ENCODE measurements around the genes TMEM179, ZBTB42 and CDCA4.

- PRO-cap, result no peak
These were observed 34.6 kb downstream of the KLC1 start for GRCh38 chr14:103663459-103664115.

- PRO-cap, result no peak
These were observed 39.7 kb downstream of the XRCC3 start for GRCh38 chr14:103675654-103675906.

DNA sequence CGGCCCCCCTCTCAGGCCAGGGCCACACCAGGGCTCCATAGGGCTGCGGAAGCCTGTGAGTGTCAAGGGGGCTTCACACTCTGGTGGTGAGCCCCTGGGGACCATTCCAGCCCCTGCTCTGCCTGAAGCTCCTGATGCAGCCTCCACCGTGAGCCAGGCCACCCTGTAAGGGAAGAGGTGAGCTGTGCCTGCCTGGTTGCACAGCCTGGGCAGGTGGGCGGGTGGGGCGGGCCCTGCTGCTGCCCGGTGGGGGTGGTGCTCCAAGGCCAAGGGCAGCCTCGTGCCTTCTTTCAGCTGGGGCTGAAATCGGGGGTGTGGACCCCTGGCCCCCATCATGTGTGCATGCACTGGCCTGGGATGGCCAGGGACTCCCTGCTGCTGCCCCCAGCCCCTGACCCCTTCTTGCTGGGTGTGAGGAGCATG lies 25.2 kb upstream of the KIF26A start:
- PRO-cap, result no peak

DNA sequence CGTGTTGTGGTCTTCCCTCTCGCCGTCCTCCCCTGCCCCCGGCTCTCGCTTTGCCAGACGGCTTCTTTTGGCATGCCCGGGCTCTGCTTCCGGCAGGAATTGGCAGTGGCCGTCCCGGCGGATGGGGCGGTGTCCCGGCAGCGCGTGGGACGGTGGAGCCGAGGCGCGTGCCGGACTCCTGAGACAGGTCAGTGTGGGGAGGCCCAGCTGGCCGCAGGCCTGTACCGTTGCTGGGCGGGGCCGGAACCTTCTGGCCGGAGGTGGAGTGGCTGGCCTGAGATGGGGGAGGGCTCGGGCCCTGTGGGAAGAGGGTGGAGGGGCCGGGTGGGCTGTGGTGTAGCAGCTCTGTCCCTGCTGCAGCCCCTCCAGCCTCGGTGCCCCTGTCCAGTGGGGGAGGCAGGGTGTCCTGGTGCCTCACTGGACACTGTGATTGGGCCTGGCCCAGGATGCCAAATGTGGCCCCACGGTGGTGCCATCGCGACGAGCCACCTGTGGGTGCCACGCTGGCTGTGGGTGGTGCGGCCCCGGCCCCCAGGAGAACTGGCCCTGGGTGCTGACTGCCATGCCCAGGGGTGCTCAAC lies 17.3 kb downstream of the KIF26A start:
- PRO-cap, result no peak

DNA sequence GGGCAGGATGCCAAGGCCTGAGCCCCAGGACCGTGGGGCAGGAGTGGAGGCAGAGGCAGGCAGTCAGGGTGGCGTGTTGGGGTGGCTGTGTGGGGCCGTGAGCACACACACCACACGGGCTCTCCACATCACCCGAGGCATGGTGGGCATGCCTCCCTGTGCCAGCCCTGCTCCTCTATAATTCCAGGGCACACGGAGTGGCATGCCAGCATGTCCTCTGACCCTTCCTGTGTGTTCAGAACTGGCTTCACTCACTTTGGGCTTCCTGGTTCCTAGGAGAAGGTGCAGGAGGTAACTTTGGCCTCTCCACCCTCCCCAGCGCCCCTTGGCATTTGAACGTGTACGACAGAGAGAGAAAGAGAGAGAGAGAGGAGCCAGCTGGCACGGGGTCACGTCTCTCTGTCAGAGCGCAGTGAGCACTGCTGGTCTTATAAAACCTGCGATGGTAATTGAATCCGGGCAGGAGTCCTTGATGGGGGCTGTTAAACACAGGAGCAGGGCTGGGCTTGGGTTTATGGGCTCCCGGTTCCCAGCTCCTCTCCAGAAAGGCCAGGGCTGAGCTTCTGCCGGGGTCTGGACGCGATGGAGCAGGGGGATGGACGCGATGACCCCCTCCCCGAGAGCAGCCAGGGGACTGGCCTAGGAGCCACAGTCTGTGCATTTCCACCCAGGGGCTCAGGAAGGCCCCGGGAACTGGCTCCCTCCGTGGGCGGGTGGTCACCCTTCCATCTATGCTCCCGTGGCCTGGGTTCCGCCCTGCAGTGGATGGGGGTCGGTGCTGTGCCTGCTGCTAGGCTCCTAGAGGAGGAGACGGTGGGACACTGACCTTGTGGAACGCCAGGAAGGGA lies 144.4 kb downstream of the KIF26A start:
- PRO-cap, result no peak

GRCh38 chr14:104294754-104295044 lies 156.3 kb downstream of the KIF26A start:
- PRO-cap, result no peak

DNA sequence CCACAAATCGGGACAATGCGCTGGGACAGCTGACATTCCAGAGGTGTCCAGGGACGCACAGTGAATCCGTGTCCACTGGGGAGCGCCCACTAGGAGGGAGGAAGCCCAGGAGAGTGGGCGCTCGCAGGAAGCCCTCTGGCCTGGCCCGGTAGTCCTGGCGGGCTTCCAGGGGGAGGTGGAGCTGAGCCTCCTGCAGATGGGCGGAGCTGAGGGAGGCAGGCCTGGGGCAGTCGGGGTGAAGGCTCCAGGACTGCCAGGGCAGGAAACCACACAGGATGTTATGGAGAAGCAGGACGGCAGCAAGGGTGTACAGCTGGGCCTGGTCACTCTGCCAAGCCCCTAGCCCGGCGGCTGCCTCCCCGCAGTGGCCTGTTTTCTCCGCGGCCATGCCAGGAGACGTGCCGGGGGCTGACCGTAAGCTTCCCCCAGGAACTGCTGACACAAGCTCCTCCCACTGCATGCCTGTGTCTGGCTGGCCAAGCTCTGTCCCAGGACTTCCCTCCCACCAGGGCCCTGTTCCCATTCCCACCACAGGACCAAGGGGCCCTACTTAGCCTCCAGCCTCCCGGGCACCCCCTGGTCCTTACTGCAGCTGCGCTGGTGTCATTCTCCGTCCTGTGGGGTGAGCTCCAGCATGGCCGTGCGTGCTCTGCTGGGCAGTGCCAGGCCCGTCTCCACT lies 143.4 kb upstream of the C14orf180 start:
- PRO-cap, result unidirectional peak, plus-strand start at position 281 of the sequence

DNA sequence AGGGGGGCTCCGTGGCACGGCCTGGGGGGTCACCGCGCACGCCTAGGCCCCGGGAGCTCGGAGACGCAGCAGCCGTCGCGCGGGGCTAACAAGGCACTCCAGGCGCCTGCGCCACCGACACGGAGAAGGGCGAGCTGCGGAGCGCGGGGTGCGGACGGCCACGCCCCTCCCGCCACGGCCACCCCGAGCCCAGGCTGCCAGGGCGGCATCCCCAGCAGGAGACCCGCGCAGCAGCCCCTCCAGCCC lies 117.7 kb upstream of the C14orf180 start:
- PRO-cap, result no peak

DNA sequence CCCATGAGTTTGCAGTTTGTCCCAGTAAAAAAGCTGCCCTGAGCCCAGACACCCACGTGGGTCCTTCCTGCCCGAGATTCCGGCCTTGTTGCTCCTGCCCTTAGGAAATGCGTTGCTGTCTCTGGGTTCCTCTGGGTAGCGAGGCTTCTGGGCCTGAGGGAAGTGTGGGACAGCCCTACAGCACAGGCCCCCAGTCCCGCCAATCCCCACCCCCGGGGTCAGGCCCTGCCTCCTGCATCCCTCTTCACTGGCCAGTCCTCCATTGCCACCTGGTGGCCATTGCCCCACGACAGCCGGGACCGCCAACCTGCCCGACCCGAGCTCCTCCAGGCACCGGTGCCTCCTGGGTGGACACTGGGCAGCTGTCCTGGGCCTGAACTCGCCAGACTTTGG lies 15.6 kb upstream of the C14orf180 start:
- PRO-cap, result no peak

DNA sequence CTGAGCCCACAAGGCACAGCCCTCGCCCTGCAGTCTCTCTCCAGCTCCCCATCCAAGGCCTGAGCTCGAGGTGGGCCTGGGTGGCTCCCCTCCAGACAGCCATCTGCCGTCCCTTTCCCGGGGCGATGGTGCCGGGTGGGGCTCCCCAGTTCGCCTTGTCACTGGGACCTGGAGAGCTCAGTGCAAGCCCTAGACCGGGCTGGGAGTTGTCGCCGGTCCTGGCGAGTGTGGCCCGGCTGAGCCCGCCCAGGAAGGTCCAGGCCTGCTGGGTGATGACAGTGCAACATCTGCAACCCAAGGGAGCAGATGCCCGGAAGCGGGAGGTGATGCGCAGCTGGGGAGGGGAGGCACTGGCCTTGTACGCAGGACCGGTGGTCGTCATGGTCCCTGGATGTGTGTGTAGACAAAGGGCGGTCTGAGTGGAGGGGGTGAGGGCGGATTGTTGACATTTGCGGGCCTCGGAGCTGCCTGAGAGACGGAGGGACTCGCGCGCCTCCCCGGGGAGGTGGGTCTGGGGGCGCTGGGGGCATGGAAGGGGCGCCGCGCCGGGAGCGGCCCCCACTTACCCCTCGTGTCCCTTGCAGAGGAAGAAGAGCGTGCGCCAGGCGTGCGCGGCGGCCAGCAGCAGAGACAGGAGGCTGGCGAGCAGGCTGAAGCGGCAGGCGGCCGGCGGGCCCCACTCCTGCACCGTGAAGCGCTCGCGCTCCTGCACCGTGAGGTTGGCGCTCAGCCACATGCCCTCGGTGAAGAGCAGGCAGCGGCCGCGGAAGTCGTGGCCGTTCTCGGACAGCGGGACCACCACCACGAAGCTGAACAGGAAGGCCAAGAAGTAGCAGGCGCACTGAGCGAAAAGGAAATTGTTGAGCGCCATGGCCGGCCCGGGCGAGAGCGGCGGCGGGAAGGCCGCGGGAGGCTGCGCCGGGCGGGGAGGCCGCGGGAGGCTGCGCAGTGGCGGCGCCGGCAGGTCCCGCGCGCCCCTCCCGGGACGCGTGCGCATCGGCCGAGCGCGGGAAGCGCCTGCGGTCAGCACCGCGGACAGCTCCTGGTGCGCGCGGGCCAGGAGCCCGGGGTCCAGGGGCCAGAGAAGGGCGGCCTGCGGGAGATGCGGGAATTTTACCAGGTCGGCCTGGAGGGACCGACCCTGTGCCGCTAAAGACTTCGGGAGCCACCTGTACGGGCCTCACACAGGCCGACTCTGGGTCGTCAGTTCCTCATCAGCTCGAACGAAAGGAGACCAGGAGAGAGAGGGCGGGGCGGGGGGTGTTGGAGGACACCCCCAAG lies at the start of gene TMEM179:
Gene TMEM179, minus strand, starts transcription at position 902 of the 1,281 bp plus-strand sequence.
- PRO-cap, result no peak

- PRO-cap, result no peak
These were observed 745 bp downstream of the SIVA1 start for GRCh38 chr14:104753384-104754399.

DNA sequence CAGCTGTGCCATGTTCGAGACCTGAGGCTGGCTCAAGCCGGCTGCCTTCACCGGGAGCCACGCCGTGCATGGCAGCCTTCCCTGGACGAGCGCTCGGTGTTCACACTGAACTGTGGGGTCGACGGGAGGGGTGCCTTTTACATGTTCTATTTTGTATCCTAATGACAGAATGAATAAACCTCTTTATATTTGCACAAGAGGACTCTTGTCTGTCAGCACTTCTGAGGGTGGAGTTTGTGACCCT lies 6.4 kb downstream of the SIVA1 start:
- PRO-cap, result no peak

DNA sequence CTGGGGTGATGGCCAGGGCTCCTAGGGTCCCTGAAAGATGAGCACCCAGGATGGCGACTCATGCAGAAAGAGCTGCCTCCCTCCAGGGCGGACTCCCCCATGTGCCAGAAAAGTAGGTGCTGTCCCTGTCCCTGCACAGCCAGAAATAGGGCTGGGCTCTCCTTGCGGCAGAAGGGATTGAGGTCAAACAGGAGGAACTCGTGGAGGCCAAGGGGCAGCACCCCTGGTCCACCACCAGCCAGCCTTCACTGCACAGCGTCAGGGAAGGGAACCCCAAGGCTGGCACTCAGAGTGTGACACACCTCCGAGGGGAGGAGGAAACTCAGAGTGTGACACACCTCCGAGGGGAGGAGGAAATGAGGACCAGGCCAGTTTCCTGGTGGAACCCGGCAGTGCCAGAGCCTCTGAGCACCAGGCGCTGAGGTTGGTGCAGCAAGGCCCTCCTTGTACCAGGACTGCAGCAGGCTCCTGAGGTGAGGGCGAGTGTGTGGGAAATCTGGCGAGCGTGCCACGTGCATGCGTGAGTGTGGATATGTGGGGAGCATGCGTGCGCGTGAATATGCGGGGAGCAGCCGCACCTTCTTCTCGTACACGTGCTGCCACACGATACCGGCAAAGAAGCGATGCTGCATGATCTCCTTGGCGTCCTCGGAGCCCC lies 19.0 kb downstream of the SIVA1 start:
- PRO-cap, result no peak

DNA sequence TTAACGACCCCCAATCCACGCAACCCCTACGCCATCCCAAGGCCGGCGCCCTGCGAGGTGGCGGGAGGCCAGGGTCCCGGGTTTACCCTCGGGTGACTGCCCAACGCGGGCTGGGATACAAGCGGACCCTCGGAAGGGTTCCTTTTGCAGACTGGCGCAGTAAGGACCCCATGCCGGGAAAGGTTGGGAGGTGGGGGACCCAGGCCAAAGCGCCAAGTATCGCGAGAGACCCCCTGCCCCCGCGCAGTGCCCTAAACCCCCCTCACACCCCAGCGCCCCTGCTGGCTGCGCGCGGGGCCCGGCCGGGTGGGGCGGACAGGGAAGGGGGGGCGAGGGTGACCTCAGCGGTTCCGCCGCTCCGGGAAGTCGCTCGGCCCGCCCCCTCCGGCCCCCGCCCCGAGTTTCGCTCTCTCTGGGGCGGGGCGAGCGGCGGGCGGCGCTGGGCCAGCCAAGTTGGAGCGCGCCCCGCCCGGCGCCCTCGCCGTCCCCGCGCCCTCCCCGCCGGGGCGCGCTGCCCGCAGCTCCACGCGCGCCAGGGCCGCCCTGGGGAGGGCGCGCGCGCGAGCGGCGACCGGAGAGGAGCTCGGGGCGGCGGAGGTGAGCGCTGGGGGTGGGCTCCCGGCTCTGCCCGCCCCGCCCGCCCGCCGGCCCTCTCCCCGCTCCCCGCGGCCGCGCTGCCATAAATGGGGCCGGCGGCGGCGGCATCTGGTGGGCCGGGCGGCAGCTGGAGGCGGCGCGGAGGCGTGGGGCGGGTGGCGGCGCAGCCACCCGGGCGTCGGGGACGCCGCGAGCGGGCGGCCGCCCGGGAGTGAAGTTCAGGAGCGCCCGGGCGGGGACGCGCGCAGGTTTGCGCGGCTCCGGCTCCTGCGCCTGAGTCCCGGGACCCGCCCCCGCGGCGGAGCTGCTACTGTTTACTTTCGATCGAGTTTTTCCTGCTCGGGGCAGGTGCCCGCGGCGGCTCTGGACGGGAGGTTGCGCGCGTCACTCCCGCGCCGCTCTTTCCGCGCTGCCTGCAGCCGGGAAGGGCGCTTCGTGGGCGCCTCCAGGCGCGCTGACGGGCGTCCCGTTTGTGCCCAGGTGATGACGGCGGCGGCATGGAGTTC lies at the start of gene ZBTB42:
Gene ZBTB42, plus strand, starts transcription at position 998 of the 1,103 bp plus-strand sequence.
- PRO-cap, result bidirectional peak, plus-strand start at position 550 of the sequence, minus-strand start at position 308 of the sequence; bidirectional peak, plus-strand start at position 944 of the sequence, minus-strand start at position 849 of the sequence

- PRO-cap, result no peak
These were observed 187 bp downstream of the ZBTB42 start for GRCh38 chr14:104801207-104801368.

DNA sequence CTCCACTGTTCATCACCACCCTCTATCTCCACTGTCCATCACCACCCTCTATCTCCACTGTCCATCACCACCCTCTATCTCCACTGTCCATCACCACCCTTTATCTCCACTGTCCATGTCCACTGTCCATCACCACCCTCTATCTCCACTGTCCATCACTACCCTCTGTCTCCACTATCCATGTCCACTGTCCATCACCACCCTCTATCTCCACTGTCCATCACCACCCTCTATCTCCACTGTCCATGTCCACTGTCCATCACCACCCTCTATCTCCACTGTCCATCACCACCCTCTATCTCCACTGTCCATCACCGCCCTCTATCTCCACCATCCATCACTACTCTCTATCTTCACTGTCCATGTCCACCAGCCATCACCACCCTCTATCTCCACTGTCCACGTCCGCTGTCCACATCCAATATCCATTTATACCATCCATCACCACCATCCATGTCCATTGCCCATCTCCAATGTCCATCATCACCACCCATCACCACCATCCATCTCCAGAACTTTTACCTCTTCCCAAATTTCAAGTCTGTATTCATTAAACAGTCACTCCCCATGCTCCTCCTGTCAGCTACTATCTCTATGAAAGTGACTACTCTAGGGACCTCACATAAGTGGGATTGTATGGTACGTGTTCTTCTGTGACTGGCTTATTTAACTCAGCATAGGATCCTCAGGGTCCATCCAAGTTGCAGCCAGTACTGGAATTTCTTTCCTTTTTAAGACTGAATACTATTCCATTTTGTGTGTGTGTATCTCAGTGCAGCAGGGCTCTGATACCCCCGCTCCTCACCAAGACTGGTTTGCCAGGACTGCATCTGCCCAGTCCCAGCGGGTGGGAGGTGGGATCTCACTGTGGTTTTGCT lies 2.8 kb upstream of the CEP170B start:
- PRO-cap, result no peak

GRCh38 chr14:104865525-104866312 lies 651 bp downstream of the CEP170B start:
- PRO-cap, result bidirectional peak, plus-strand start at chr14:104865930, minus-strand start at chr14:104865696; bidirectional peak, plus-strand start at chr14:104866137, minus-strand start at chr14:104866057

DNA sequence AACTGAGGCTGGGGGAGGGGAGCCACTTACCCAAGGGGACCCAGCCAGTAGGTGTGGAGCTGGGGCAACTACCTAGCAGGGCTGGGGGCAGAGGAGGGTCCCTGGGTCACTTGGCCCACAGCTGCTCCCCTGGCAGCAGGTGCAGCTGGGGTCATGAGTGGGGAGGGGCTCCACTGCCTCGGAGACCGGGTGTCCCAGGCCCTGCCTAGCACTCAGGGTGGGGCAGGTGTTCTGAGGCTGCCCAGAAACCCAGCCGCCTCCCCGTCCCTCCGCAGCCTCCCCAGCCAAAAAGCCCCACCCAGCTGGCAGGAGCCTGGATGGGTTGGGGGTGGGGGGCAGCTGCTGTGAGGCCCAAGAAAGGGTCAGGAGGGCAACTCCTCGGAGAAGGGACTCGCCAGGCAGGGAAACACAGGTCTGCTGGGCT lies 11.2 kb downstream of the AHNAK2 start:
- PRO-cap, result no peak

DNA sequence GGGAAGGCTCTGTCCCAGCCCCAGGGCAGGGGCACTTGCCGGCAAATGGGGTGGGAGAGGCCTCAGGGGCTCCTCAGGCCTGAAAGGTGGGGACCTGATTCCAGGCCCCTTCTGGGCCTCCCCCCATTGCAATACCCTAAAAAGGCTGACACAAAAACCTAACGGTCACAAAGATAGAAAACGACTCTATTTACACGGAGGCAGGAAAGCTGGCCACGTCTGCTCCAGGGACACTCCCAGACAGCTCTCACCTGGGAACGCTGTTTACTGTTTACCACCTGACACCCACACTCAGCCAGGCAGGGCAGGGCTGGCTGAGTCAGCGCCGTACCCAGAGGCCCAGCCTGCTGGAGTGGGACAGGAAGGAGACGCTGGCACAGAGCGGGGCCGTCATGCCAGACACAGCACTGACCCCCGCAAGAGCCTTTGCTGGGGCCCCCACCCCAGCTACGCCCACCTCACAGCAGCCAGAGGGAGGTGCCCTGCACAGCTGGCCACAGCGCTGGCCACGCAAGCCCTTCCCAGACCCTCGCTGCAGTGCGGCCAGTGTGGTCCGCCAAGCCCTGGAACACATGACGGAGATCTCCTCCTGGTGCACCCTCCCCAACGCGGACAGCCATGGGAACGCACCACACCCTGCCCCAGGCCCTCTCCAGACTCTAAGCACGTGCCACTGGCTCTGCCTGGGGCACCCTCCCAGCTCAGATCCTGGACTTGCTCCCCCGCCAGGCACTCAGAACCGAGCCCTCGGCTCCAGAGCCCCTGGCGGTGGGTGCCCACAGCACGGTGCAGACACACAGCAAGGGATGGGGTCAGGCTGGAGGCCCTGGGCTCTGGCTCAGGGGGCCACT lies 5.9 kb downstream of the AHNAK2 start:
- PRO-cap, result bidirectional peak, plus-strand start at position 334 of the sequence, minus-strand start at position 249 of the sequence; bidirectional peak, plus-strand start at position 704 of the sequence, minus-strand start at position 574 of the sequence

DNA sequence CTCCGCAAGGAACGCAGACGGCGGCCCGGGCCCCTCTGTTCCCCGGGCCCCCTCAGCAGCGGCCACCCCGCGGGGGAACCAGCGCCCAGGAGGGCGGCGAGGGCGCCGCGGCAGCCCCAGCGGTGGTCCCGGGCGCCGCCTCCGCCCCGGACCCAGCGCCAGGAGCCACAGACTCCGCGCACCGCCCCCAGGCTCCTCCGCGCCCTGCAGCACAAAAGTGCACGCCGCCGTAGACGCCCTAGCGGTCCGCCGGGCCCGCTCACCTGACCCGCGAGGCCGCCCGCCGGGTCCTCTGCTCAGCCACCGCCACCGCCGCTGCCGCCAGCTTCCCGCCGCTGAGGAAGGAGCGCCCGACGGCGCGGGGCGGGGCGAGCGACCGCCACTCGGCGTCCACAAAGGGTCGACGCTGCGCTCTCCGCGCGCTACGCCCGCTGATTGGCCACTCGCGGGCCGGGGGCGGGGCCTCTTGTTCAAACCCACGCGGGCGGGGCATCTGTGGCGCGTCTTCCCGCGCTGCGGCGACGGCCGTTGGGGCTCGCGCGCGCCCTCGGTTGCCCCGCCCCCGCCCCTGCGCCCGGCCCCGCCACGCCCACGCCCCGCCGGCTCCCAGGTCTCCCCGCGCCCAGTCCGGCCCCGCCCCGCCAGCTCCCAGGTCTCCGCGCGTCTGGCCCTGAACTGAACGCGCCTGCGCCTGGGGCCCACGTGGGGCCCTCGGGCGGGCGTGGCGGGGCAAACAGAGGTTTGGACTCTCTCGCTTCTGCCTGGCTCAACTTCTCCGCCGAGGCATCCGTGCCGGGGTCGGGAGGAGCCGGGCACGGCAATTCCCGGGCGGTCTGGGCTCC lies at the start of gene CDCA4:
Gene CDCA4, minus strand, starts transcription at position 348 of the 842 bp plus-strand sequence.
- PRO-cap, result bidirectional peak, plus-strand start at position 705 of the sequence, minus-strand start at position 337 of the sequence